ENCODE measurements around a stretch of chr2.

DNA sequence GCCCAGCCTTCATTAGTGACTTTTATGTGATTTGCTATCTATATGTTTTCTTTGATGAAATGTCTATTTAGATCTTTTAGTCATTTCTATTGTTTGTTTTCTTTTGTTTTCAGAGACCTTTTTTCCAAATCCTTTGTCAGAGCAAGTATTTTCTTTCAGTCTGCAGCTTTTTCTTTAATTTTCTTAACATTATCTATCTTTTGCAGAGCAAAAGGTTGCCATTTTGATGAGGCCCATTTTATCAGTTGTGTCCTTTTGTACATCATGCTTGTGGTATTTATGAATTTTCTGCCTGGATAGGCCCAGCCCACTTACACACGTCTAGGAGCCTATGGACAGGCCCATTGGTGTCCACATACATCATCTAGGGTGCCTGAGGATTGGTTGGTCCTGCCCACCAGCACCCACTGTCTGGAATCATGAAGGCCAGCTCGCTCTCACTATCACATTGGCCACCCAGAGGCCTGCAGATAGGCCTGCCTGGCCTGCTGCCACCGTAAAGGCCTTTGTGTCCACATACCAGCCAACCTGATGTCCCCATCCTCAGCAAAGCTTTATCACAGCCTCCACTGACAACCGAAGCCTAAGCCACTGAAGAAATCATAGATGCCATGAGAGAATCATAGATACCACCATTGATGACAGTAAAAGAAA, 40.4 kb downstream of the METTL21A start:
- PRO-cap, result no peak

GRCh38 chr2:207625632-207626374, 609 bp upstream of the METTL21A start:
- PRO-cap, result bidirectional peak, plus-strand start at chr2:207625972, minus-strand start at chr2:207625822; bidirectional peak, plus-strand start at chr2:207626083, minus-strand start at chr2:207626047

DNA sequence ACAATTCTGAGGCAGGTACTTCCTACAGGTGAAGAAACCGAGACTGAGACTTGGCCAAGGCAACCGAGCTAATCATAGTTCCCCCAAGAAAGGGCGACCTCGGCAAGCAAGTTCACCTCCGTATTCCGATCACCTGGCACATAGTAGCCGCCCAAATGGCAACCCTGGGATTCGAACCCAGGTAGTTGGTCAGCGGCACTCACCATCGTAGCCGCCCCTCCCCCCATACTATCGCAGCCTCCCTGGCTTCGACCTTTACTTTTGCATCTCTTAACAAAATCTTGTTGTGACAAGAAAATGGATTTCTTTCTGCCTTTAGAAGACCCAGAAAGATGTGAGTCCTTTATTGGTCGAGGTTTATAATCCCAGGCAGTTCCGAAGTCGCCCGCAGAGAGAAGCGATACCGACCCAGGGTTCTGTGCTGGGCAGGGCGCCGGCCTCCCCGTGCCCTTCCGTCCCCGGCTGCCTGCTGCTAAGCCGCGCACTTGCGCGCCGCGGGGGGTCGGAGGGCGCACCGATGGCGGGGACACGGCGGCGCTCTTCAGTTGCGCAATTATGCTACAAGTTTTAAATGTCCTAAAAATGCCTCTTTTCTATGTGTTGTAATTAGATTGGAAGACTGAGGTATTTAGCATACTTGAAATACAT, 1.2 kb upstream of the FZD5 start:
- PRO-cap, result no peak

DNA sequence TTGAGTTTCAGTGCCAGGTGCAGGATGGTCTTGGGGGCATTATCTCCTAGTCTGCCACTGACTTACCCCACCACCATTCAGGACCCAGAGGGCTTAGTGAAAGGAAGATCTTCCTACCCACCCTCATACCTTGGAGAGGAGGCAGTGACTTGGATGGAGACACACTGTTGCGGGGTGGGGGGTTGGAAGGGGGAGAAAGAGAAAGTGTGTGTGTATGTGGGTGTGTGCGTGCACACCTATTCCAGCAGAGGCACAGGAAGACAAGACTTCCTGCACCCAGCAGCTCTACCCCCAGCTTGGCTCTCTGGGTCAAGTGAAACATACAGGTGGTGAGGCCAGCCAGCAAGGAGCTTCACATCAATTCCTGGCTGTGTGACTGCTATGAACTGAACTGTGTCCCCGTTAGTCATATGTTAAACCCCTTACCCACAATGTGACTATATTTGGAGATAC, 60.2 kb upstream of the FZD5 start:
- PRO-cap, result no peak

DNA sequence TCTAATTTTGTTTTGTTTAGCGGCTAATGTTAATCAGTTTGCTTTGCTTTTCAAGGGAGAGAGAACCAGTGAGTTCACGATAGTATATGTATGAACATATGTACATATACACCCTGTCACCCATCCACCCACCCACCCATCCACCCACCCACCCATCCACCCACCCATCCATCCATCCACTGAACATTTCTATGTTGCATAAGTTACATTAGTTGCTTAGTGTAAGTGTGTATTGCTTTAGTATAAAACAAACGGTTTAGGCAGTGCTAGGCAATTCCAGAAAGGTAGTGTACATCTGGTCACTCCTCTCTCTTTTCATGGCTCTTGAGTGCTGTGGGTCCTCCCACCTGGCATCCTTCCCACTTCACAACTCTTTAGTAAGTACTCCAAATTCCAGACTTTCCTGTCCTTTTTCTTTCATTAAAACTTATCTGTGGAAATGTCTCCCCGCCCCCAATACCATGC, 122.6 kb downstream of the PLEKHM3 start:
- PRO-cap, result no peak

GRCh38 chr2:208047863-208048177, 22.5 kb upstream of the PLEKHM3 start:
- PRO-cap, result no peak

GRCh38 chr2:208307268-208307799, 41.3 kb downstream of the PIKFYVE start:
- PRO-cap, result no peak

GRCh38 chr2:208326232-208326589, 60.2 kb downstream of the PIKFYVE start:
- PRO-cap, result no peak

- PRO-cap, result no peak
These were observed 71.3 kb downstream of the MAP2 start for GRCh38 chr2:209495049-209495565.

- PRO-cap, result no peak
These were observed 52.8 kb downstream of the RPE start for GRCh38 chr2:210055216-210055691.

- PRO-cap, result no peak
These were observed 1.4 kb downstream of the KANSL1L start for GRCh38 chr2:210169763-210170191.

DNA sequence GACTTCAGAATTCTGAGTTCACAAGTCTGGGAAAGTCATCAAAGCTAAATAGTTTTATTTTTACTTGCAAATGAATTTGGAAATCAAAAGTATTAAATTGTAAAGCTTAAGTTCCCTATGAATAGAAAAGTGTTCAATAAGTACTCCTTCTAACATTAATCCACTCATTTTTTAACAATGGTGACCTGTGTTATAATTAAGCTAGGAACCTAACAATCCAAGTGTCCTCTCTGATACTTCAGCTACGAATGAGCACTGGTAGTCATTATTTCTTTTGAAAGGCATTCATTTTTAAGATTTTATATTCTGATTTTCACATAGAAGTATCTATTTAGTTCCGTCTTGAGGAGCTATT, 3.9 kb downstream of the CPS1 start:
- PRO-cap, result no peak

DNA sequence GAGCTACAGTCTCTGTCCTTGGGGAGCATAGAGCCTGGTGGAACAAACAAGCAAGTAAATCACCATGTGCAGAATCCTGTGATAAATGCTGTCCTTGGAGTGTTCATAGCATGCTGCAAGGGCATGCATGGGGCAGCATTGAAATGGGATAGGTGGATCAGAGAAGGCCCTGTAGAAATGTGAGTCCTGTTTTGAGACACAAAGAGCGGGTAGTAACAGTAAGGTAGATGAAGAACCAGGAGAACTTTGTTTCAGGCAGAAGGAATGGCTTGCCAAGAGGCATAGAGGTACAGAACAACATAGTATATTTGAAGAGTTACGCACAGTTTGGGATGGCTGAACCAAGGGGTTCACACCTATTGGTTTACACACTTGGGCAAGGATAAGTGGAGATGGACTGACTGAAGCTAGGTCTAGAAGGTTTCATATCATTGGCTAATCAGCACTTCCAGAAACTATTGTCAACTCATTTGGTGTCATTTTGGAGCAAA, 27.0 kb downstream of the CPS1 start:
- PRO-cap, result no peak

- PRO-cap, result no peak
These were observed 779.3 kb downstream of the ERBB4 start for GRCh38 chr2:211759267-211759832.

GRCh38 chr2:212237751-212238218, 300.8 kb downstream of the ERBB4 start:
- PRO-cap, result no peak

DNA sequence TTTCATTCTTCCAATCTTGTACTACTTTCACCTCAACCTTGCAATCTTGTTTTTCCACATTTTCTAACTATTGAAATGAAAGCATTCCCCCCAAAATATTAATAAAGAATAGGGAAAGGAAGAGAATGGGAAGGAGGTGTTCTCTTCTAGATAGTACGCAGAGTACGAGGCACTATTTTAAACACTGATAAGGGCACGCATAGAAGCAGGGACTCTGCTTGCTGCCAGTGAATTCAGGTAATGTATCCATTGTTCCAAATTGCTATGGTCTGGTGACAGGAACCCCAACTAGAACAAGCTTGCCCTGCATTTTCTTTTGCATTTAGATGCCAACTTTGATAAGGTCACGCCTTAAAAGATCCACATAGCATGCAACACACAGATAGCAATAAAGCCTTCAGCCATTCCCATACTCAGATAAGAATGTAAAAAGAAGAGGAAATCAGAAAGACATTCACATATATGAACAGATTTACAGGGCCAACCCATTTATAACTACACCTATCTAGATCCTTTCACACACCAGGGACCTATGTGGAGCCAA, 46.9 kb downstream of the IKZF2 start:
- PRO-cap, result no peak

DNA sequence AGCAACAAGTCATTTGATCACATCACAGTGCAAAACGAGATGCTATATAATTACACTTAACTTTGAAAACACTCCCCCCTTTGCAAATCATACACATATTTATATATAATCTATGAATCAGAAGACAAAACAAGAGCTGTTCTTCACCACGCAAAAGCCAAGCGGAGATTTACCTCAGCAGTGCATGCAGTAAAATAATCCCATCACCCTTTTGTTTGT, 263 bp downstream of the IKZF2 start:
- PRO-cap, result no peak

DNA sequence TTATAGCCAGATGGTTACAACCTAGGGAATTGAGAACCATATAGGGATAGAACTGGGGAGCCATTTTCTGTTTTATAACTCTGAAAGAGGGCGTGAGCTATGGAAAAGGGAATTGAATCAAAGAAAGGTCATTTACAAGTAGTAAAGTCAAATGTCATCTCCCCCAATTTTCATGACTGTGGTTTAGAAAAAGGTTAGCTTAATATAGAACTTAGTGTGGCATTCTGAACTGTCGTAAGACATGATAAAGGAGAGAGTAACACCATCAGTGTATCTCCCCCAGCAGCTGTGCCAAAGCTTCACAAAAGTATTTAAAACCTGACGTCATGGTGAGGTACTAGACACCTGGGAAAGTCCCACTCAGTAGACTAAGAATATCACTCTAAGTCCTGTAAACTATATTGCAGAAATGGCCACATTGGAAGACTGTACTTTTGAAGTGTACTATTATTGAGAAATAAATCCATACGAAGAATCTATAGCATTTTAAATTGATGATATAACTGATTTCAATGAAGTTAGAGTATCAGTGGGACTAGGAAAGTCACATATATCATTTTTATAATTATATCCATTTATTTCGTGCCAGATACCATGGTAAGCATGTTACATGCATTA, 5.9 kb upstream of the IKZF2 start:
- PRO-cap, result no peak

- PRO-cap, result unidirectional peak, minus-strand start at chr2:213550487
These were observed 266.1 kb downstream of the SPAG16 start for GRCh38 chr2:213550278-213550750.

GRCh38 chr2:214799745-214800308, 9.7 kb downstream of the BARD1 start:
- PRO-cap, result no peak

Data from ReNcell CX (cell line).